Measurements from ENCODE around the gene TTC21A.

GRCh38 chr3:36958706-36959167, 13.9 kb upstream of the TRANK1 start:
- RRBS, result no CpG with 5 or more reads among the region's 6 CpGs

DNA sequence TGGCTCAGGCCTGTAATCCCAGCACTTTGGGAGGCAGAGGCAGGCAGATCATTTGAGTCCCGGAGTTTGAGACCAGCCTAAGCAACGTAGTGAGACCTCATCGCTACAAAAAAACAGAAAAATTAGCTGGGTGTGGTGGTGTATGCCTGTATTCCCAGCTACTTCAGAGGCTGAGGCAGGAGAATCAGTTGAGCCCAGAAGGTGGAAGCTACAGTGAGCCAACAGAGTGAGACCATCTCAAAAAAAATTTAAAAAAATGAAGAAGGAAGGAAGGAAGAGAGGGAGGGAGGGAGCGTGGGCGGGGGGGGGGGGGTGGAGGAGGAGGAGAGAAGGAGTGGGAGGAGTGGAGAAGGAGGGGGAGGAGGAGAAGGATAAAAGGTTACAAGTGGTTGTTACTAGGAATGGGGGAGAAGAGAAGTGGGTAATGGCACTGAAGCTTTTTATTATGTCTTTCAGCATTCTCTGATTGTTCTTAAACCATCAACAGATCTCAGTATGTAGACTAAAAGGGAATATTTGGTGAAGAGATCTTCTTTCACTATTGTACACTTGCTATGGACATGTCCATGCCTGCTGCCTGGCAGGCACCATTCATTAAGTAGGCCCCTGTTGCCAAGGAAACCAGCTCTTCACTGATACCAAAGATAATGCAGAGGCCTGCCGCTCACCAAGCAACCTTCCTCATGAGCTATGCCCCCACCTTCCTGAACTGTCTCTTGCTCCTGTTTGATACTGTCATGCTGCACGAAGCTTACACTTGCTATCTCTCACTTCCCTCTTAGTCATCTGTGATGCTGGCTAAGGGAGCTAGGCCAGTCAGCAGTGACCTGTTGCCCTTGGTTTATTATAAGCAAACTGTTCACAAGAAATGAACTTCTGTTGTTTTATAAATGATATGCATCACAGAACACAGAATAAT, 23.3 kb downstream of the EPM2AIP1 start:
- RRBS, result no CpG with 5 or more reads among the region's 7 CpGs

GRCh38 chr3:37162573-37163927, 11.3 kb downstream of the LRRFIP2 start:
- RRBS, result no CpG with 5 or more reads among the region's 6 CpGs

- RRBS, result no CpG with 5 or more reads among the region's 1 CpG
Measured at GRCh38 chr3:37261389-37262086, 18.5 kb downstream of the GOLGA4 start.

GRCh38 chr3:37492916-37493501, 41.1 kb downstream of the ITGA9 start:
- RRBS, result no CpG with 5 or more reads among the region's 4 CpGs

- RRBS, result no CpG with 5 or more reads among the region's 7 CpGs
Measured at GRCh38 chr3:37574602-37575149, 122.7 kb downstream of the ITGA9 start.

- RRBS, result no CpG with 5 or more reads among the region's 5 CpGs
Measured at GRCh38 chr3:37942883-37943448, 47.6 kb upstream of the VILL start.

GRCh38 chr3:37963606-37964009, 27.0 kb upstream of the VILL start:
- RRBS, result no CpG with 5 or more reads among the region's 3 CpGs

- RRBS, result no CpG with 5 or more reads among the region's 15 CpGs
Measured at GRCh38 chr3:37969315-37969799, 21.2 kb upstream of the VILL start.

- RRBS, result no CpG with 5 or more reads among the region's 8 CpGs
Measured at GRCh38 chr3:37986762-37987423, 3.7 kb upstream of the VILL start.

- RRBS, result no CpG with 5 or more reads among the region's 2 CpGs
Measured at GRCh38 chr3:38069420-38069714, 30.4 kb downstream of the DLEC1 start.

DNA sequence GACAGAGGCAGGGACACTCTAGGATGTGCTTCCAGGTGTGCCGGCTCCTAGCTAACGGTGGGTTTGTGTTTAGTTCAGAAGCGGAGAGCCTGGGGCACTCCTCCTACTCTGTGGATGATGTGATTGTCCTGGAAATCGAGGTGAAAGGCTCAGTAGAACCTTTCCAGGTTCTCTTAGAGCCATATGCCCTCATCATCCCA, 40.5 kb downstream of the ACAA1 start:
- RRBS, result no CpG with 5 or more reads among the region's 4 CpGs

DNA sequence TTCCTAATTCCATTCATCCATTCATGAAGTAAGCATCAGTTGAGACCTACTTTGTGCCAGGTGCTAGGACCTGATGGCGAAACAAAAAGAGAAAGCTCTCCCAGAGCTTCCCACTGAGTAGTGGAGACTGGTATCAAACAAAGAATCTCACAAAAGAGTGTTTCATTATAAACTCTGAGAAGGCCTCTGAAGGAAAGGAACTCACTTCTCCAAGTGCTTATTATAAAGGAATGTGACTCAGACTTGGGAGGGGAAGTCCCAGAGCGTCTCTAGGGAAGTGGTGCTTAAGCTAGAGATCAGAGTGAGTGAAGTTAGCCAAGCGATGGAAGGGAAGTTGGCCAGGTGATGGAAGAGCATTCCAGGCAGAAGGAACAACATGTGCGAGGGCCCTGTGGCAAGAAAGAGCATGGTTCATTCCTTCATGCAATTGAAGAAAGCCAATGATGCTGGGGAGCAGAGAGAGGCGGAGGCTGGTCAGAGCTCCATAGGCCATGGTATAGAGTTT, 2.3 kb downstream of the XYLB start:
- RRBS, result no CpG with 5 or more reads among the region's 5 CpGs

- RRBS, result 3% methylated on average over 7 of the region's 45 CpGs
Measured at GRCh38 chr3:38455019-38455489, 1.4 kb downstream of the ACVR2B start.

- RRBS, result 72% methylated on average over 2 of the region's 16 CpGs
Measured at GRCh38 chr3:38633904-38634602, 15.4 kb downstream of the SCN5A start.

DNA sequence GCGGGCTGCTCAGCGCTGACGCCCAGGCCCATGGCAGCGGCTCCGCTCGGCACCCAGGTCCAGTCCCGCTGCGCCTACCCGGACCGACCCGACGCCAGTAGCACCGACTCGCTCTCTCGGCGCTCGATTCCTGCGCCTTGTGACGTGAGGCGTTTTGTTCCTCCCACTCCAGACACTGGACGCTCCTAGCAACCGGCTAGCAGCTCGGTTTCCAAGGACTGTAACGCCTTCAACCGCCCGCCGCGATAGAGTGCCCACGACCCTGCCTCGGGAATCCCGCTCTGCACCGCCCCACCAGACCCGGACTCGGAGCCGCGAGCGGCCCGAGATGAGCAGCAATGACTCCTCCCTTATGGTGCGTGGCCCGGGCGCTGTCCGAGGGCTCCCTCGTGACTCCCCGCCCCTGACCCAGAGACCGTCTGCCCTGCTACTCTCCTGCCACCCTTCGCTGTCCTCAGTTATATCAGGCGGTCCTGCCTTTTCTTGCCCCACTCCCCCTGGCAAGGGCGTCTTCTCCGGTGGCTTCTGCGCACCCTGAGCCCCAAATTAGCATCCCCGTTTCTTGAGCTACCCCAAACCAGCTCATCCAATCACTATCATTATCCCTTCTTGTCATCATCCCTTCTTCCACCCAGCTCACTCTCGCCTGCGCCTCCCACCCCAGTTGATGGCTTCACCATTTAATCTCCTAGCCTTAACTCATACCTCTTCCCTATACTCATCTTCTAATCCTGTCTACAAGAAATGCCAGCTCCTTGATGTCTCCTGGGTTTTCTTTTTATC, at the start of gene TTC21A:
TSS of gene TTC21A (plus strand) at position 171 of the 783 bp plus-strand sequence.
- RRBS, result under 1% methylated on average over 15 of the region's 53 CpGs

GRCh38 chr3:39146438-39147475, 6.6 kb downstream of the CSRNP1 start:
- RRBS, result no CpG with 5 or more reads among the region's 19 CpGs

DNA sequence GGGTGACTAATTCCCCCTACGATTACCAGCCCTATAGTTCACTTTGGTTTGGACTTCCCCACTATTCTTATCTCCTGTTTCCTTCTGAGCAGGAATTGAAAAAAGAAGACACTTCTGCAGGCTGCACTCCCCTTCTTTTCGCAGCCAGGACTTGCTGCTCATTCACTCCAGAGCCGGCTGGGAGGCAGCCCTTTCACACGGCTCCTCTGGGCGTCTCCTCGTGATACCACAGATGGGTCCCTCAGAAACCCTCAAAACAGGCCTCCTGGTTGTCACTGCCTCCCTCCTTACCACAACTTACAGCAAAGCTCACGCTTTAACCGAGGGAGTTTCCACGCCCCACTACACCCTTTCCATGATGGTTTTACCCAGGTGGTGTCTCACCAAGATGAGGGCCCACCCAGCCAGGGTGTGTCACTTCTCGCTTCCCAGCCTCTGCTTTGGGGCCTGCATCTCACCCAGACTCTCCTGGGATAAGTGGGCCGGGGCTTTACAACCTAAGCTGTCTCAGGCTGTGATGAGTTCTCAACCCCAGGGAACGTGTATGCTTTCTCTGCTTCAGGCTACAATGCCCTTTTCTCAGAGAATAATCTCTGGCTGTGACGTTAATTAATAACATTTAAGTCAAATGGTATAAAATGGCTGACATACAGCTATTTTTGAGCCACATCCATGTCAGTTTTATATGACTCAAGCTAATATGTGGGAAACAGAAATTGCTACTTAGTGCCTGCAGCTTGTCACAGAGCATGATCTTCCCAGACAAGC, 11.9 kb downstream of the CX3CR1 start:
- RRBS, result no CpG with 5 or more reads among the region's 13 CpGs

DNA sequence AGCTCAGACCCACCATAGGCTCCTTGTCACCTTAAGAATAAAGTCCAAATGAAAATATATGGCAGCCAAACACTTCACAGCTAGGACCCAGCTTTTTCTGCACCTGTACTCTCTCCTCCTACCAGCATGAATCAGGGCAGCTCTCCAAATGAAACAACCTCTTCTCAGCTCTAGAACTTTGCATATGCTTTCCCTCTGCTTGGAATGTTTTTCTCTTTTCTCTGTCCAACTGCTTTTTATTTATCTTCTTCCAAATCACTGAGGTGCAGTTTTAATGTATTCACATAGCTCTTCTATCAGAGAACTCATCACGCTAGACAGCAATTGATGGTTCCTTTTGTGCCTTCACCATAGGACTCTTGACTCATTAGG, 163.2 kb upstream of the MYRIP start:
- RRBS, result no CpG with 5 or more reads among the region's 1 CpG

DNA sequence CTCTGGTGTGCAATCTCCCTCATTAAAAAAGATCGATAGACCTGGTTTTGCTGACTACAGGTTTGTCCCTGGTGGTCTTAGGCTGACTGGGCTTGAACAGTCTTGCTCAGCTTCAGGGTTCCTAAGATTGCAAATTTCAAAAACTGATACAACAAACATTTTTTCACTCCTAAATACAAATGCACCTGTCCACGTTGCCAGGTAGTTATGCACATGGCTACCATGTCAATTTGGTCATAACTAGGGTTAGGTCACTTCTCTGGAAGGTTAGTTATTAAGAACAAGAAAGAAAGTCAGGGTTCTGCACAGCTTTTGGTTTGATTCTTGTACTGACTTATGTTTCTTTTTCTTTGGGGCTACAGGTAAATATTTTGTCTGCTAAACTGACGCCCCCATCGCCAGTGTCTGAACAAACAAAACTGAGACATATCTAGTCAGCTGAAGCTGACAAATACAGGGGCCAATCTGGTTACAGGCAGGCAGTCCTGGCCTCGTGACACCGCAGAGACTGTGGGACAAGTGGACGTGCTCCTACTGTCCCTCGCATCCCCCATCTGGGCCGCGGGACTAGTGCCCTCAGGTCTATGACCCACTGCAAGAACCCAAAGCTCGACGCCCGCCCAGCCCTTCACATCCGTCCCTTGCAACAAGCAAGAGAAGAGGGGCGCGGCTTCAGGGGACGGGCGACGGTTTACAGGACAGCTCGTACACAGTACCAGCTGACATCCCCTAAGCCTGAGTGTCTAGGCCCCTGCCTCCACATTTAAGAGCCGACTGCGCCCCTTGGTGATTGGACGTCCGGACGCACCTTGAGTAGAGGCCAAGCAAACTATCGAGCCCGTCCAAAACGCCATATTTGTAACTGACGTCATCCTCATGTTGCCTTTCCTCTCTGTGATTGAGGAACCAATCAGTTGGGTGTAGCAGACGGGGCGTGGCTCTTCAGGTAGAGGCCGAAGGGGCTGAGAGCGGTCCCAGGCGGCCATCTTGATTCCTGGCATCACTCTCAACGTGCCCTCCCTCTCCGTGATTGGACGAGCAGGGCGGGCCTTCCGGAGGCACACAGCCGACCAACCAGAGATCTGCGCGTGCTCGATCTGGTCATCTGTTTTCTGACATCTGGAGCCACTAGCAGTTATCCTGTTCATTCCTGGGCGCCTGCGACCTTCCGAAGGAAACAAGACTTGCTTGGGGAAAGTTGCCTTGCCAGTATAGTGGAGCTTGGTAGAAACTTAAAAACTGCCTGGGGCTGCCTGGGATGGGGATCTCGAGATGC, 4.4 kb upstream of the RPL14 start:
- RRBS, result no CpG with 5 or more reads among the region's 47 CpGs